Left cardiac atrium (tissue), 1 donor: ENCODE data around the genes NXPH4, KIF5A and B4GALNT1.

DNA sequence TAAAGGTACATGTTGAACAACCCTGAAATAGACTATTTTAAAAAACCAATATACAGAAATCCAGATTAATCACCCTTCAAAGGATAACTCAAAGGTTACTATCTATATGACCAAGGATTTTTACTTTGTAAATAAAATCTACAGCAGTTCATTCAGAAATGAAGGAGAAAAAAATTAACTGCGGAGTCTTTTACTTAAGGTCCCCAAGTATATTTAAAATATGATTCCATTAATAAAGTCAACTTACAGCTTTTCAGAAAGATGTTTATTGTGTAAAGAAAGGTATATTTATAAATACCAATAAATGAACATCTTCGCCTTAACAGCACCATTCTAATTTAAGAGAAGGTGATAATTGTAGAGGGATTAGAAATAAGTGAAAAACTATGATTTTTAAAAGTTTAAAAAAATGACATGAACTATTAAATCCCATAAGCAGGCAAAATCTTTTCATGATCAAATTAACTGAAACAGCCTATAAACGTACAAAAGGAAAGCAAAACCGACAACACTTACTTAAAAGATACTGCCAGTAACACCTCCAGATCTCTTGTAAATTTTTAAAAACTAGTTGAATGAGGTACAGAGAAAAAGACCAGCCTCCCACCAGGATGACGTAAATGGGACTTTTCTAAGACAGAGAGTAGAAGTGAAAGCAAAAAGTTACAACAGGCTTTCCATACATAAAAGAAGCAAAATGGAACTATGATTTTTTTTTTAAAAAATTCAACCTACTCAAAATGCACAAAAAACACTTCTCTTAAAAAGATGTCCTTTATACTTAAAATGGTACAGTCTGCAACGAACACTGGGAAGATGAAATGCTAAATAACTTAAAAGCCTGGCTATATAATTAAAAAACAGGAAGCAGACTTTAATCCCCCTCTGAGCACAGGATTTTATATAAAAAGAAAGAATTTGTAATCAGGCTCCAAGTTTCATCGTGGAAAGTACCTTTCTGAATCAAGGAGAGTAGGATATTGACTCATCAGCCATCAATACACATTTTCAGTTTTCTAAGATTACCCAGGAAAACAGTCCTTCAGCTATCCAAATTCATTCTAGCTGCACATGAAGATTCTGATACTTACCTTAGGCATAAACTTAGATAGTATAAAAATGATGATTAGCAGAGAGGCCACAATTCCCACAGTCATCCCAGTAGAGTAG, 14.0 kb upstream of the MYO1A start:
- PRO-cap: no peak

GRCh38 chr12:57087028-57087696, 1.8 kb upstream of the NAB2 start:
- PRO-cap: bidirectional peak, plus-strand start at chr12:57087523, minus-strand start at chr12:57087182

DNA sequence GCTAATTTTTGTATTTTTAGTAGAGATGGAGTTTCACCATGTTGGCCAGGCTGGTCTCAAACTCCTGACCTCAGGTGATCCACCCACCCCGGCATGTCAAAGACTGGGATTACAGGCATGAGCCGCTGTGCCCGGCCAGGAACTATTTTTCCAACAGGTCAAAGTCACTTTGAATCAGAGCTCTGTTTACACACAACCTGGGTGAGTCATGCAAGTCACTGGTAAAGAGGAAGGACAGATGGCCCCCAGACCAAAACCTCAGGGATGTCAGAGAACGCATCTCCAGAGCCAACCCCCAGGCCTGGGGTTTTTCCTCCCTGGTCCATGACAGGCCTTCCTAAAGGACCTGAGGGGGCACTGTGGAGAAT, 9.4 kb downstream of the STAT6 start:
- PRO-cap: no peak

DNA sequence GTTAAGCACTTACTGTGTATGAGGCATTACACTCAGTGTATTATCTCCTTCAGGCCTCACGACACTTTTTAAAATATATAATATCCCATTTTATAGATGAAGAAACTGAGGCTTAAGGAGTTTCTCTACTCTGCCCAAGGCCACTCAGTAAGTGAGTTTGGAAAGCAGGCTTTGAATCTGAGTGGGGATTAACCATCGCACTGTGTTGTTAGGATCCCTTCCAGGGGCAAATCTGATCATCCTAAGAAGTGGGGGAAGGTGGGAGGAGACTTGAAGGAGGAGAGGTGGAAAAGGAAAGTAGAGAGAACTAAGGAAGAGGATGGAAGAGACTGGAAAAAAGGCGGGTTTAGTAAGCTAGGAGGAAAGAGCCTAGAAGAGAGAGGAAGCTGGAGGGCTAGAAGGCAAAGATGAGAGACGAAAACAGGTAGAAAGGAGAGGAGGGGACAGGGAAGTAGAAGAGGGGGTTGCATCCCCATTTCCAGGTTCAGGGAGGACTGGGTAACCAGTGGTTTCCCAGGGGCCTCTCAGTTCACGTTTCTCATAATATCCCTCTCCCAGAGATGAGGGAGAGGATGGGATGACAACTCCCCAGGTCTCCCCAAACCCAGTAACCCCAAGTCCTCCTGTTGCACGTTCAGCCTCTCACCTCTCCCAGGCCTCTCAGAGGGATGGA, 1.7 kb downstream of the STAT6 start:
- PRO-cap: no peak

GRCh38 chr12:57130858-57131287, 2.6 kb downstream of the LRP1 start:
- PRO-cap: no peak

DNA sequence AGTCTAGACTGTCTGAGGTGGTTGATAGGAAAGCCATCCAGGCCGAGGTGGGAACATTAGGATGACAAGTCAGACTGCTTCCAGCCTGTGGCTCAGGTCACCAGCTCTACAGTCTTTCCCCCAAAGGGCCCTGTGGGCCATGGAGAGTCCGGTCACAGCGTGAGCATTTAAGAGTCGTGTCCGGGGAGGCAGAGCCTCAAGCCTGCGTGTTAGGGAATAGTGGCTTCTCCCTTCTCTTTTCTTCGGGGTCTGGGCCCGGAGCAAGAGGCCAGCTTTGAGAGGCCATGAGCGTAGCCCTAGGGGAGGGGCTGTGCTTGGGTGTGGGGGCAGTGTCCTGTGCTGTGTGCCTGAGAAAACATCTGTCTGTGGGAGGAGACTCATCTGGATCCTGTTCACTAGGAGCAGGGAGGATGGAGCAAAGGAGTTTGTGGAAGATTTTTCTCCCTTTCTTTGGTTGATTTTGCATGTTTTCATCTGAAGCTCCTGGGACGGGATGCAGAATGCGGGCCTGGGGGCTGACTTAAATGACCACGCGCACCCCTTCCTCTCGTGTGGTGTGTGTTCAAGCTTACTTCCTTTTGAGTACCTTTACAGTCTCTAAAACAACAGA, 13.9 kb downstream of the LRP1 start:
- PRO-cap: no peak

- PRO-cap: no peak
Observed at GRCh38 chr12:57202264-57202644, 14.3 kb upstream of the NXPH4 start.

- PRO-cap: no peak
Observed at GRCh38 chr12:57212313-57212791, 4.2 kb upstream of the NXPH4 start.

DNA sequence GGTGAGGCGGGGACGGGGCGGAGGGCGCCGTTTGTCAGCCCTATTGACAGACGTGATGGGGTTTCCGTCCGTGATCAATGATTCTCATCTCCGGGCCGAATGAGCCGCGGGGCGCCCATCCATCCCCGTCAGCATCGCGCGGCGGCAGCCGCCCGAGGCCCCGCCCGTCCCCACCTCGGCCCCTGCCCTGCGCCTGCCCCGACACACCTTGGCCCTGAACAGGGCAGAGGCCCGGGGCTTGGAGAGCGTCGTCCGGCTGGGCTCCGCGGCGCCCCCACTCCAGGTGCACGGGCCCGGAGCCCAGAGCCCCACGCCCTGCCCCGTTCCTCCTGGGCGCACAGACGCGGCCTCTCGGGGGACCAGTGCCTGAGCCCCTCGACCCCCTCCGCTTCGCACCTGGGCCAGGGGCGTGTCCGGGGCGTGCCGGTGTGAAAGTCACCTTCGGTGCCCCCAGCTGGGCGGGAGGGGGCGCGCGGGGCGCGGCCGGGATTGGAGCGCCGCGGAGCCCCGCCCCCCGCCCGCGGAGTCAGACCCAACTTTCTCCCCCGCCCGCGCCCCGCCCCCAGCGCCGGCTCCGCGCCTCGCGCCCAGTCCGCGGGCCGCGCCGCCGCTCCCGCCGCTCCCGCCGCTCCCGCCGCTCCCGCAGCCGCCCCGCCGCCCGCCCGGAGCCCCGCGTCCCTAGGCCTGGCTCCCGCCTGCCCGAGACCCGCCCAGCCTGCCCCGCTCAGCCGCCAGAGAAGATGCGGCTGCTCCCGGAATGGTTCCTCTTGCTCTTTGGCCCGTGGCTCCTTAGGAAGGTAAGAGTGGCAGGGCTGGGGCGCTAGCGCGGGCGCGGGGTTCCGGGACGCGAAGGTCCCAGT, at the start of gene NXPH4:
Gene NXPH4 (plus strand): TSS at position 565 of the 860 bp plus-strand sequence.
- PRO-cap: no peak

GRCh38 chr12:57233822-57234398, 3.0 kb downstream of the NDUFA4L2 start:
- PRO-cap: no peak

DNA sequence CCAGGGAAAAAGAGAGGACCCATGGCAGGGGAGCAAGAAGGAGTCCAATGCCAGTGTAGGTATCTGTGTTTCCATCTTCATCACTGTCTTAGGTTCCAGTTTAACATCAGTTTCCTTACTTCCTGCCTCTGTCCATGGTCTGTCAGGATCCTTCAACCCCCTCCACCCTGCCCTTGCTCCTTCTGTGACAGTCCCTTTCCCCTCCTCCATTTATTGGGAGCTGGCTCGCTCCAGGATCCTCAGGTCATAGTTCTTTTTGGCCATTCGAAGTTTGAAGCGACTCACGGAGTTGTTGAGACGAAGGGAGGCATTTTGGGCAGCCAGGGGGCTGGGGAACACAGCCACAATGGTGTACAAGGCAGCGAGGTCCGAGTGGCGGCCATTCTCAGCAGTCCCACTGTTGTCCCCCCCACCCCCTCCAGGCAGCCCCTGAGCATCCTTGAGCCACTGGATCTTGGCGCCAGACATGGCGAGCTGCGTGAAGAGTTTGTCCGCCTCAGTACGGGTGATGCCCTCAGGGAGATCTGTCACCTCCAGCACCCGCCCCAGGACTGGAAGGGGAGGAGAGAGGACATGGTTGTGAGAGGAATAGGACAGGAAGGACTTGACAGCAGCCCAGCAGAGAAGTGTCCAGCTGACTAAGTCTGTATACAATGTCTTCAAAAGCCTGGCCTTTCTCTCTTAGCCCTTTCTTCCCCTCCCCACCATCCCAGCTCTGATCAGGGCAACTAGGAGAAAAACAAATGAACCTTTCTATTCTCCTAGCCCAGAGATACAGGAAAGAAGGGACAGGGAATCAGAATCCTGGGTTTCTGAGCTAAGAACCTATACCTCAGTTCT, 3.8 kb upstream of the STAC3 start:
- PRO-cap: no peak

DNA sequence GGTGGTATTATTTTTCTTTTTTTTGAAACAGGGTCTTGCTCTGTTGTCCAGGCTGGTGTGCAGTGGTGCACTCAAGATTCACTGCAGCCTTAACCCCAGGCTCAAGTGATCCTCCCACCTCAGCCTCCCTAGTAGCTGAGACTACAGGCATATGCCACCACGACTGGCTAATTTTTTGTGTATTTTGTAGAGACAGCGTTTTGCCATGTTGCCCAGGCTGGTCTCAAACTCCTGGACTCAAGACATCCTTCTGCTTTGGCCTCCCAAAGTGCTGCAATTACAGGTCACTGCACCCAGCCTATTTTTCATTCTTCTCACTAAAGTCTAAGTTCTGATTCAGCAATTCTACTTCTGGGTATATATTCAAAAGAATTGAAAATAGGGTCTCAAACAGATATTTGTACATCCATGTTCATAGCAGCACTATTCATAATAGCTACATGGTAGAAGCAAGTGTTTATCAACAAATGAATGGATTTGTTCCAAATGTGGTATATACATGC, 52.4 kb downstream of the R3HDM2 start:
- PRO-cap: no peak

- PRO-cap: no peak
Observed at GRCh38 chr12:57388840-57389553, 41.8 kb downstream of the R3HDM2 start.

DNA sequence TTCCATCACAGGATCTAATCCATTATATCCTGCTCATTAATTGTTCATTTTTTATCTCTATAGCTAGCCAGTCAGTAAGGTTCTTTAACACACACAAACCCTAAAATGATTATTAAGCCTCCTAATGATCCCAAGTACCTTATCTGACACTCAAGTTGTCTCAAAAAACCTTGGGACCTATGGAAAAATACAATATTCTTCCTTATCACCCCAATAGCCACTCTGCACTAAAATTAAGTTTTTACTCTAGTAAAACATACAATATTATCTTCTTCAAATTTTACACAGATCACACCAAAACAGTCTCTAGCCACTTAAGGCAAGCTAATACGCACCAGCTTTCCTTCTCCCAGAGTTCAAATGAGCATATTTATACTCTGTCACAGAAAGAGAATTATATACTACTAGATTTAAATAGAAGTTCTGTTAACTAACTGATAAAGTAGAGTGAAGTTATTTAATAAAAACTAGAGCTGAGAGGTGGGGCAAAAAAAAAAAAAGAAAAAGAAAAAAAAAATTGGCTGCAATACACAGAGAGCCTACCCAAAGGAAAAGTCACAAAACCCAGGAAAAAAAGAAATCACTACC, 21.7 kb downstream of the R3HDM2 start:
- PRO-cap: no peak

GRCh38 chr12:57431369-57432355, 819 bp upstream of the R3HDM2 start:
- PRO-cap: no peak

DNA sequence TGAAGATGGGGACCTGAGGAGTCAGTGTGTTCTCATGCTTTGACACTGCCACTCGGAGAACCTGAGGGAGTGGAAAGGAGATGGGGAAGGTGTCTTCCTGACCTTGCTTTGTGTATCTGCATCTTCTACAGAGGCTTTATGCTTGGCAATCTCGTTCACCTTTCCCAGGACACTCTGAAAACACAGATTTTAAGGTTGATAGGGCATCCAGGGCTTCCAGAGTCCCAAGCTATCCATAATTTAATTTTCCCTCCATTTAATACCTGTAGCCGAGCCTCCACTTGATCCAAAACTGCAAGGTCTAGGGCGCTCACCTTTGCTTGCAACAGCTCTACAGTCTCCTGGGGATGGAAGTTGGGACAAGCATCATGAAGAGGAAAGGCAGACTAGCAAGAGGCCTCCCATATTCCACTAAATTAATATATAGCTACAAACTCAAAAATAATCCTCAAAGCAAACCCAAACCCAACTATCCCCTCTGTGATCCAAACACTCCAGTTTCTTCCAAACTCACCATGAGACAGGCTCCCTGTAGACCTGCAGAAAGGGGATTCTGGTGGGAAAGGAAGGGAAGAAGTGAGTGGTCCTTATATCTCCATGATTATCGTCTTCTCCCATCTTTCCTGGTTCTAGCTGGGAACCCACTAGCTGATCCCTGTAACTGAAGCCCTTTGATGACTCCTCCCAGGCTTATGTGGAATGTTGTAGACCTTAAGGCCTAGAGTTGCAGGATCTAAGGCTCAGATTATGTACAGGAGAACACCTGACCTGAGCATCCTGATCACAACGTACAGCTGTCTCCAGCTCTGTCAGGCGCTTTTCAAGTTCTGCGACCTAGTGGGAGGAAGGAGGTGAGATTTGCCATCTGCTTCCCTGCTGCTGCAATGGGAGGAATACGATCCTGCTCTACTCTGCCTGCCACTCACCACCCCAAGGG, 10.1 kb downstream of the MBD6 start:
- PRO-cap: no peak

DNA sequence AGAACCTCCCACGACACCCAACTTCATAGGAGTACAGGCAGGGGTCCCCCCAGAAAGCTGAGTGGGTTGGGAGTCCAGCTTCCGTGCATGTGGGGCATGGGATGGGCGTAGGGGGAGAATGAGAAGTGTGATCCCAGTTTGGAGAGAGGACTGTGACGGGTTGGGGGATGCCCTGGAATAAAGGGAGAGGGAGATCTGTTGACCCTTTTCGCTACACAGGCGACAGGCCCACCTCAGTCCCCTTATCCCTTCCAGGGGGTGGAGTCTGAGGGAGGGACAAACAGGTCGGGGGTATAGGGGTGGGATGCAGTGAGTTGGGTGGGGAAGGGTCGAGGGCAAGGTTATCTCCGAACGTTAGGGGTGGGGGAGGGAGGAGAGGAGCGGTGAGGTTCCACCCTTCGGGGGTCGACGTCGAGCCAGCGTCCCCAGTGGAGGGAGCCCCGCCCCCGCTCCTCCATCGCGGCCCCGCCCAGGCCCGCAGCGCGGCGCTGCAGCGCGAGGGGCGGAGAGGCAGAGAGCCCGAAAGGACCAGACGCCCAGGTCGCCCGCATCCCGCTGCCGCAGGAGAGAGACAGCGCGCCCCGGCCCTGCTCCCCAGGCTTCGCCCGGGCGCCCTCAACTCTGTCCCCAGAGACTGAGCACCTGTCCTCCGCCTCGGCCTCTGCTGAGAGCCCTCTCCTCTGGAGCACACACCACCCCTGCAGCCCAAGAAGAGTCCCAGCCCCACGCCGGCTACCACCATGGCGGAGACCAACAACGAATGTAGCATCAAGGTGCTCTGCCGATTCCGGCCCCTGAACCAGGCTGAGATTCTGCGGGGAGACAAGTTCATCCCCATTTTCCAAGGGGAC, at the start of gene KIF5A:
Gene KIF5A (plus strand): TSS at position 513 of the 851 bp plus-strand sequence.
- PRO-cap: no peak

GRCh38 chr12:57632859-57633551, at the start of gene B4GALNT1:
Gene B4GALNT1 (minus strand): TSS chr12:57633201.
- PRO-cap: unidirectional peak, minus-strand start at chr12:57633171

GRCh38 chr12:57718909-57719319, 19.6 kb downstream of the AGAP2 start:
- PRO-cap: no peak

- PRO-cap: no peak
Observed at GRCh38 chr12:57720334-57720744, 18.2 kb downstream of the AGAP2 start.